SK-N-DZ (cell line): ENCODE data around the gene LRRC26.

DNA sequence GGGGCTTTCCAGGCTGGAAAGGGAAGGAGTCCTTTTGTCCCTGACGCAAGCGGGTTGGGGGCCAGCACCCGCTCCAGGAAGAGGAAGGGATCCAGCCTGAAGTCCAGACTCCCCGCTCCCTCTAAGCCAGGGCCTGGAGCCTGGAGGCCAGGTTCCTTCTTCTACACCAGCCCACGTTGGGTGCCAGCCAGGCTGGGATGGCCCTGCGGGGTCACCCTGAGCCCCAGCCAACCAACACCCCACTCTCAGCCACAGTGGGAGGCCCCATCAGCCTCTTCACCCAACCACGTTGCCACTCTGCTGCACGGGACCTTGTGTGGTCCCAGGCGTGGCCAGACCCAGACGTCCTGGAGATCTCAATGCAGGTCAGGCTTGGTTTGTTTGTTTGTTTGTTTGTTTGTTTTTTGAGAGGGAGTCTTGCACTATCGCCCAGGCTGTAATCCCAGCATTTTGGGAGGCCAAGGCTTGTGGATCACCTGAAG is 1.0 kb upstream of the FUT7 start:
RAMPAGE:
- cytosol, long total RNA = no peak
- nucleus, long total RNA = no peak

GRCh38 chr9:137033875-137034518 is 2.1 kb upstream of the FUT7 start:
RAMPAGE:
- cytosol, long total RNA = no peak
- nucleus, long total RNA = no peak

DNA sequence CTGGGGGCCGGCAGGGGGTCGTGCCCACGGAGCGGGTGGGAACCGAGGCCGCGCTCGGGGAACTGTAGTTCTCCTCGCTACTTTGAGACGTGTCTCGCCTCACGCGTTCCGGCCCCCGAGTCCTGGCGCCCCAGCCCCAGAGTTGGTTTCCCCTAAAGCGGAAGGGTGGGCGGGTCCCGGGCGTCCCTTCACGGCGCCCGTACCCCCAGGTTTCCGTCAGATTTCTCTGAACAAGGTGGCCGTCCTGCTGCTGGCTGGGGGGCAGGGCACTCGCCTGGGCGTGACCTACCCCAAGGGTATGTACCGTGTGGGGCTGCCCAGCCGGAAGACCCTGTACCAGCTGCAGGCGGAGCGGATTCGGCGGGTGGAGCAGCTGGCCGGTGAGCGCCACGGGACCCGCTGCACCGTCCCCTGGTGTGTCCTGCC is 537 bp downstream of the UAP1L1 start:
RAMPAGE:
- cytosol, long total RNA = no peak
- nucleus, long total RNA = no peak

DNA sequence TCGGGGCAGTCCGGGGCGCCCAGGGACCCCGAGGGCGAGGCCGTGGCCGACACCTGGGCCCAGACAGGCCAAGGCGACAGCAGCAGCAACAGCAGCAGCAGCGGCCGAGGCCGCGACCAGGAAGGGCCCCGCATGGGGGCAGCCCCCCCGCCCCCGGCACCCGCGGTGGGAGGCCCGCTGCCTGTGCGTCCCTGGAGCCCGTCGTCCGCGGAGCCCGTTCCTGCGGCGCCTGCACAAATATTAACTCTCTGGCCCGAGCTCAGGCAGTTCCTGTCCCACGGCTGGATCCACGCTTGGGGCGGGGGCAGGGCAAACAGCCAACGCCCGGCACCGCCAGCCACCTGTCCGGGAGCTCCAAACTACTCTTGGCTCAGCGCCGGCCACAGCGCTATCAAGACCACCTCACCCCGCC is at the start of gene LRRC26:
Gene LRRC26, minus strand, starts transcription at position 242 of the 412 bp plus-strand sequence.
RAMPAGE:
- cytosol, long total RNA = no peak
- nucleus, long total RNA = no peak

DNA sequence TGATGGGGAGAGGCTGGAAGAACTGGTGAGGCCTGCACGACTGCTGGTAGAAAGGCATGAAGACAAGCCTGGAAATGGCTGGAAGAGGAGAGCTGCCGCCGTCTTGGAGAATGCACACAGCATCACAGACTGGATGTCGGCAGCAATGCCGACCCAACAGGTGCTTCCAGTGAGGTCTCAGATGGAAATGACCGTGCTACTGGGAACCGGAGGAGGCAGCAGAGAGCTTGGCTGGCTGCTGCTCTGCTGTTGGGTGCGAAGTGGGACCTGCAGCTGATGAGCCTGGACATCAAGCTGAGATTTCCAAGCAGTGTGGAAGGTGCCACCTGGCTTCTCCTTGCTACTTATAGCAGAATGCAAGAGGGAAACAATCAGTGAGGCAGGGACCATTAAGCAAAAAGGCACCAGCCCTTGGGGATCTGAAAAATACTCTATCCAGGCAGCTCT is 4.7 kb upstream of the TMEM210 start:
RAMPAGE:
- cytosol, long total RNA = no peak
- nucleus, long total RNA = no peak

DNA sequence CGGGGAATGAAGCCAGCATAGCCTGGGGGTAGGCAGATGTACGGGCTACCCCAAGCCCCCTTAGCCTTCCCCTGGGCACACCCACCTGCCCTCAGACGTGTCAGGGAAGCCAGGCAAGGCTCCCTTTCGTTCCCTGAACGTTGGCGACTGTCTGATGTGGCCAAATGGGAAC is 3.0 kb downstream of the FAM166A start:
RAMPAGE:
- cytosol, long total RNA = no peak
- nucleus, long total RNA = no peak

GRCh38 chr9:137295069-137295691 is 6.9 kb downstream of the NRARP start:
RAMPAGE:
- cytosol, long total RNA = no peak
- nucleus, long total RNA = no peak

DNA sequence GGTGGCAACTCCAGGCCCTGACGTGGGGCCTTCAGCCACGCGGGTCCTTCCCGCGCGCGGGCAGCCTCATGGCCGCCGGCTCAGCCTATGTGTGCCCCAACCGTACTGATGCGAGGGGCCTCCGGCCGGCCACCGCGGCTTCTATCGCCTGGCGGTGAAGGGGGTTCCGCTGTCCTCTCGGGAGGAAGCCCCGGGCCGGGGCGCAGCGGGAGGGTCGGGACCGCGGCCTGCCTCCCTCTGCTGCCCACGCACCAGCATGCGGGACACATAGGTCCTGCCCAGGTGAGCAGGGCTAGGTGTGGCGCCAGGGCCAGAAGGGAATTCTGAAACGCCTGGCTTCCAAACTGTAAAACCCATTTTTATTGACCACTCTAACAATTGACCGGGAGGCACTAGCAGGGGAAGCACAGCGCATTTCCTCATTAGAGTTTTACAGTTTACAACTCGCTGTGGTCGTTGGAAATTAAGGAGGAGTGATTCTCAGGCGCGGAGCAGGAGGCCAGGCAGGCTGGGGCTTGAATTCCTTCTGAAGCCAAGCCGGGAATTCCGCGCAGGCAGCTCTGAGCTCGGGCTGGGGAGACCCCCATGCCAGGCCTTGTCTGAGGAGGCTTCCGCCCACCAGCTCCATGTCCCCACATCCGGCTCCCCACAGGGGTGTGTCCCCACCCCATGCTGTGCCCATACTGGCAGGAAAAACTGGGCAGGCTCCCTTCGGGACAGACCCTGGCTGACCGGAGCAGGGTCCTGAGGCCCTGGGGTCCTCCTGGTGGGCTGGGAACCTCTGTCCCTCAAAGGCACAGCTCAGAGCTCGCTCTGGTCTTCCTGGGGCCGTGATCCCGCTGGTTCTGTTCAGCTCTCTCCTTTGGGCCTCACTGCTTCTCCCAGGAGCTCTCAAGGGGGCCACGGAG is 982 bp upstream of the NRARP start:
RAMPAGE:
- cytosol, long total RNA = no peak
- nucleus, long total RNA = no peak

DNA sequence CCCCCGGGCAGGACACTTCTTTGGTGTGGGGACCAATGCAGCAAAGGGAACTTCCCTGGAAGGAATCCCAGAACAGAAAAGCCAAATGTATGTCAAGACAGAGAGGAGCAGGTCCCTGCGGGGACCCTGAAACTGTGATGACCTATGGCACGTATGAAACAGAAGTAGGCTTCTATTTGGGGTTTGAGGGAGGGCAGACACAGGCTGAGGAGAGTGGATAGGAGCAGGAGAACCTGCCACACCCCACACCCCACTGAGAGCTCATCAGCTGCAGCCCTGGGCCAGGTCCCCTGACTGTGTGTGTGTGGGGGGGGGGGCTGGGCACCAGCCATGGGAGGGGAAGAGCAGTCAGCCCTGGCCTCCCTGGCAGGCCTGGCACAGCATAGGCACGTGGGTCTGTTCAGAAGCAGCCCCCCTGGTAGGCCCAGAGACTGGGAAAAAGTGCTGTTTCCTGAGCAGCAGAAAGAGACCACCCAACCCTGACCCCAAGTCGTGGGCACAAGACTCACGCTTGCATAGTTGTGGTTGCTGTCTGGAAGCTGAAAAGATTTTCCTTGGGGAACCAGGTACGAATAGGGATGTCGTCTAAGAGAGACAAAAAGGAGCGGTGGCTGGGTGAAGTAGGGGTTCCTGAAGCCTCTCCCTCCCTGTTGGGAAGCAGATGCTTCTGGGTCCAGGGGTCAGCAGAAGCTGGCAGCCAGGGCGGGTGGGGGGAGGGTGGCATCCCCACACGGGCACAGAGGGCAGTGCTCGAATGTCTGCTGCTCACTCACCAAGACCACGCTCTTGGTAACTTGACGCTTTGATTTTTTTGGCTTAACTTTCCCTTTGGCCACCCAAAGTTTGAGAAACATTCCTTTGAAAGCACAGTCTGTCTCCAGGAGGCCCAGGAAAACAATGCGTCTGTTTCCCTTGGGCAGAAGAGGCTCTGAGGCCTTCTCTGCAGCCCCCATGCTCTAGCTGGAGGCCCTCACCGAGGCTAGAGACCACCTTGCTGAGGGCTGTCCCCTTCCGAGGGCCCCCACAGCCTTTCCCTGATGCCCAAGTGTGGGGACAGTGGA is 2.9 kb downstream of the NSMF start:
RAMPAGE:
- cytosol, long total RNA = no peak
- nucleus, long total RNA = no peak

DNA sequence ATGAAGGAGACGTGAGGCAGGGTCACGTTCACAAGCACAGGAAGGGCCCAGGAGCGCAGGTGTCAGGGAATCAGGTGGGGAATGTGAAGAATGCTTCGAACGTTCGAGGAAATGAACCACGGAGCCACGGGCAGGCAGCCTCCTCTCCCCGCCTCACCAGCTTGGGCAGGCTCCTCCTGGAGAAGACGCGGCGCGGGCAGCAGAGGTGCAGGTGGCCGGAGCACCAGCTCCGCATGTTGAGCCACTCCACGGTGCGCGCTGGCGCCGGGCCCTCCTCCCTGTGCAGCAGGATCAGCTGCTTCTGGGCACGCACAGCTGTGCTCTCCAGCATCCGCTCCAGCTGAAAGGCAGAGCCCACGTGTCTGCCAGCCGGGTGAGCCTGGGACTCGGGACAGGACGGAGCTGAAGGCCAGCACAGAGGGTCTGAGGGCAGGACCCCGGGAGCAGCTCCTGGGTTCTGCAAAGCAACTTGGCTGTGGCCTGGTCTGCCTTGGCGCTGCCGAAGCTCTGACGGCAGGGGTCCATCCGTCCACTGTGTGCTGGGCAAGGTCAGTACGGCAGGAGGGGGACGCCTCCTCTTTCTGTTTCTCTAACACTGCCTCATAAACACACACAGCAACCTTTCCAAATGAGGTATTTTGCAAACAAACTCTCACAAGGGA is 19.9 kb upstream of the NSMF start:
RAMPAGE:
- cytosol, long total RNA = no peak
- nucleus, long total RNA = no peak

GRCh38 chr9:137534740-137535283 is 15.4 kb downstream of the PNPLA7 start:
RAMPAGE:
- cytosol, long total RNA = no peak
- nucleus, long total RNA = no peak

GRCh38 chr9:137614018-137614863 is 4.6 kb upstream of the EHMT1 start:
RAMPAGE:
- cytosol, long total RNA = no peak
- nucleus, long total RNA = no peak

GRCh38 chr9:137619143-137620167 is 650 bp downstream of the EHMT1 start:
RAMPAGE:
- cytosol, long total RNA = no peak
- nucleus, long total RNA = no peak

DNA sequence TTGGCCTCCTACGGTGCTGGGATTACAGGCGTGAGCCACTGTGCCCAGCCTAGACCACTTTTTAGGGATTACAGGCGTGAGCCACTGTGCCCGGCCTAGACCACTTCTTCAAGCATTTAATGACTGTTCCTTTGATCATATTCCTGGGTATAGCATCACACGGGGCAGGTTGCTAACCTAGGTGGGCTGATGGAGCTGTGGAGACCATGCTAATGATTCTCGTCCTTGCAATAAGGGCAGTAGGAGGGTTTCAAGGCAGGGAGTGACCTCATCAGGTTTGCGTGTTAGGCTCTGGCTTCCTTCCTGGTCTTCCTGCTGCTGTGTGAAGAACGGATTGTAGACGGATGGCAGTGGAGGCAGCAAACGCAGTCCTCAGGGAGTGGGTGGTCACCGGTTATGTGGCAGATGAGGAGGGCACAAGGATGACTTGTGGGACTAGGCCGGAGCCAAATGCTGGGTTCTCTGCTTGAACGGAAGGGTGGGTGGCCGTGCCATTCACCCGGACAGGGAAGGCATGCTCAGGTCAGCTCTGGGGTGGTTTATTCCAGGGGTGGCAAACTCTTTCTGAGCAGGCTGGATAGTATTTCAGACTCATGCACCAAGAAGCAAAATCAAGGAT is 14.0 kb downstream of the EHMT1 start:
RAMPAGE:
- cytosol, long total RNA = no peak
- nucleus, long total RNA = no peak

DNA sequence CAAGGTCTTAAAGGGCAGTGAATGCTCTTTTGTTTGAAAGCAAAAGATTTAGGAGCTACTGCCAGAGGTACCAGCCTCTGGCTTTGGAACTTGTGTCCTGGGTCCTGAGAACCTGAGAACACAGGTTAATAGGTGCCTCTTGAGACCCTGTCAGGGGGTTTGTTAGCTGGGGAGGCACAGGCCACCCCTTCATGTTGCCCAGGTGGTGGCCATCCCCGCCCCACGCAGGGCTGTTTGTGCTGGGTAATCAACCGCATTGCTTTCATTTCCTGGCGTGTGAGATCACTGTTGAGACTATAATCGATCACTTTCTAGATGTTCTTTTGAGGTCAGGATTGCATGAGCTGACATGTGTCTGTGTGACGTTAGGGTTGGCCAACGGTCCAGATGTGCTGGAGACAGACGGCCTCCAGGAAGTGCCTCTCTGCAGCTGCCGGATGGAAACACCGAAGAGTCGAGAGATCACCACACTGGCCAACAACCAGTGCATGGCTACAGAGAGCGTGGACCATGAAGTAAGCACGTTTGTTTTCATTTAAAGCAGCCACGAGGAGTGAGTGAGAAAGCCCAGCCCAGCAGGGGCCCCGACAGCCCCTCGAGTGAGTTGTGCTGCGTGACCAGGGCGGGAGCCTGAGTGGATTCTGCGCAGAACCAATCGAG is 115.1 kb upstream of the CACNA1B start:
RAMPAGE:
- cytosol, long total RNA = no peak
- nucleus, long total RNA = no peak

DNA sequence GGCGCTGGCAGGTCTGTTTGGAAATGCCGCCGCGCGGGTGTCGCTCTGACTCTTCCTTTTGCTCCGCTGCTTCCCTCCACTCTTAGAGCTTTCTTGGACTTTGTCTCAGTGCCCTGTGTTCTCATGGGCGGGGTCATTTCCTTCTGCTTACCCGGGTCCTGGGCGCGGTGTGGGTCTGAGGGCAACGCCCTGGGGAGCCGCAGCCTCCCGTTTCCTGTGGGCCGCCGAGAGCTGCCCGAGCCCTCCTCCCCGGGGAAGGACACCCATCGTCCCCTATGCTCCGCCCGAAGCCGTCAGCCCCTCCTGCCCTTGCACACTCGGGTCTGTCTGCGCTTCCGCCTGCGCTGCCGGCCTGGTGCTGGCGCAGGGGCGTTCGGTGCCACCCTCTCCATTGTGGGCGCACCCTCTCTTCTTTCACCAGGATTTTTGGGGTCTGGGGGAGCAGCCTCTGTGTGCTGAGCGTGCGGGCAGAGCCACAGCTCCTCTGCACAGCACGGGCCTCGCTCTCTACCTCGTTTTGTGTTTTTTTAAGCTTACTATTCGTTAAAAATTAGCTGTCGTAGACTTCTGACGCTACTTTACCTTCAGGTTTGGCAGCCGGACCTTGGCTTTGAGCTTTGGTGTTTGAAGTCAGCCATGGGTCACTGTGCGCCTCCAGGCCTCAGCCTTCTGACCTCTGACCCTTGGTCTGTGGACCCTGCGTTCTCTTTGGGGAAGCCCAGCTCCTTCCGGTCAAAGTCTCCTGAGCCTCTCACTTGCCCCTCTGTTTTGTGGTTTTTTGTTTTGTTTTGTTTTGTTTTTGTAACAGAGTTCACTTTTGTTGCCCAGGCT is 88.4 kb upstream of the CACNA1B start:
RAMPAGE:
- cytosol, long total RNA = no peak
- nucleus, long total RNA = no peak

DNA sequence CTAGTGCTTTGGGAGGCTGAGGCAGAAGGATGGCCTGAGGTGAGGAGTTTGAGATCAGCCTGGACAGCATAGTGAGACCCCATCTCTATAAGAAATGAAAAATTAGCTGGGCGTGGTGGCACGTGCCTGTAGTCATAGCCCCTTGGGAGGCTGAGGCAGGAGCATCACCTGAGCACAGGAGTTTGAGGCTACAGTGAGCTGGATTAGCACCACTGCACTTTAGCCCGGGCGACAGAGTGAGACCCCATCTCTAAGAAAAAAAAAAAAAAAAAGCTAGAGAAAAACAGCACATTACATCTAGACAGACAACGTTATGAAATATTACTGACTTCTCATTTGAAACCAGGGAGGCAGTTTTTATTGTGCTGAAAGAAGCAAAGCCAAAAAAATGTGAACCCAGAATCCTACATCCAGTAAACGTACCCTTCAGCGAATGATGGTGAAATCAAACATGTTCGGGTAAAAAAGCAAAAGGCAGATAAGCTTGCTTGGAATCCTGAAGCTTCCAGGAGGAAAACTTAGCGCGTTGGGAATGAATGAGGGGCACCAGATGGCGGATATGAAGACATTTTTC is 83.1 kb upstream of the CACNA1B start:
RAMPAGE:
- cytosol, long total RNA = no peak
- nucleus, long total RNA = no peak

DNA sequence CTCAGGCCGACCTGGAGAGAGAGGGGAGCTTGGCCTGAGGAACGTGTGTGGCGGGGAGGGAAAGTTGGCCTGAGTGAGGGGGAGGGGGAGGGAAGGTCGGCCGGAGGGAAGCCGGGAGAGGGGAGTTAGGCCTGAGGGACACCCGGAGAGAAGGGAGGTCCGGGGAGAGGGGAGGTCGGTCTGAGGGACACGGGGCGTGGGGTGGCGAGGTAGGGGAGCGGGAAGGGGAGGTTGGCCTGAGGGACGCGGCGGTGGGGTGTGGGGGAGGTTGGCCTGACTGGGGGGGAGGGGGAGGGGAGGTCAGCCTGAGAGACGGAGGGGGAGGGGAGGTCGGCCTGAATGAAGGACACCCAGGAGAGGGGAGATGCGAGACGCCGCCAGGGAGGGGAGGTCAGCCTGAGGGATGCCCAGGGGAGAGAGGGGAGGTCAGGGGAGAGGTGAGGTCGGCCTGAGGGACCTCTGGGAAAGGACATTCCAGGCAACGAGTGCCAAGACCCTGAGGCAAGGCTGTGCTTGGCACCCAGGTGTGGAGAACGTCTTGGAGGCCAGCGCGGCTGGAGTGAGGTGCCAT is 82.6 kb downstream of the CACNA1B start:
RAMPAGE:
- cytosol, long total RNA = no peak
- nucleus, long total RNA = no peak